LHCN-M2 (cell line): ENCODE measurements around a stretch of chr9.

- RAMPAGE, long total RNA = no peak
These were observed 2.0 kb downstream of the GAS1 start for GRCh38 chr9:86945108-86945897.

DNA sequence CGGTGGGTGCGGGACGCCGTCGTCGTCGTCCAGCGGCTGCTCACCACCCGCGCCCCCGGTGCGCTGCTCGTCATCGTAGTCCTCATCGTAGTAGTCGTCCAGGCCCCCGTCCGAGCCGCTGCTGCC, 1.5 kb downstream of the GAS1 start:
- RAMPAGE, long total RNA = no peak

DNA sequence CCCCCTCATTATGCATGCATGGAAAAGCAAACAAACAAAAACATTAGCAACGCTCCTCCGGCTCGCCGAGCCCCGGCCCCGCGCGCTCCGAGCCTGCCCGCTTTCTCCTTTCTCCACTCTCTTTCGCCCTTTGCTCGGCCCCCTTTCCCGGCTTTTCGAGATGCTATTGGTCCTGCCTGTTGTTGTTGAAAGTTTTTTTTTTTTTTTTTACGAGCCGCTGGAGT, 181 bp upstream of the GAS1 start:
- RAMPAGE, long total RNA = no peak

- RAMPAGE, long total RNA = no peak
These were observed 200.6 kb upstream of the GAS1 start for GRCh38 chr9:87147897-87148376.

DNA sequence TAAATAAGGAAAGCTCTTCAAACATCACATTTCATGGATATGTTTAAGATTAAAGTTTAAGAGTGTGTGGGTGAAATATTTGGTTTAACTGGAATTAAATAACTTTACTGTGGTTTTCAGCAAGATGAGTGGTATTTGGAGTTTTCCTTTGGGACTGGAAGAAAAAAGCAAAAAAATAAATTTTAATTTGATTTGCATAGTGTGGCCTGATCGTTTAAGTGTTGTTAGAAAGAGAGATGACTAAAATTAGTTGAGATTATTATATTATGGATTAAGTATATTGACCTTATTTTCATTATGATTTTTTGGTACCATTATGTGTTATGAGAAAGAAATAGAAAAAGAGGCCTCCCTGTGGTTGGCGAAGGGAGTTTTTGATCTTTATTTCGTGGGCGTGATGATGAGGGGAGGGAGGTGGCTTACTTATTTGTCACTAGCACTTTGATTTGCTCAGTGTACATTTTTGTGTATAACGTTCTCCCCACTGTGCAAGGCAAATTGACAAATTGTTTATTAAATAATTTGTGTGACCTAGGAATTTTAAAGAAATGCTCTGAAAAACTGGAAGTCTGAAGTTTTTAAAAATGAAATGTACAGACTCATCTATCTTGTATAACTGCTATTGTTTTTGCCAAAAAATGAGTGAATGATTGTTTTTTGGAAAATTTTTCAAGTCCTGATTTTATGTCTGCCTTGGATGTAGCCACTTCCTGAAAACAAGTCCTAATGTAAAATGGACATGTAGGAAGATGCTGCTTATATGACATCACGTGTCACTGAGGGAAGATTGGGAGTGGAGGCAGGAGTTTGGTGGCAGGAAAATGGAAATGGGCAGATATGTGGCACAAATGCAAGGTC, 2.9 kb downstream of the DAPK1 start:
- RAMPAGE, long total RNA = no peak

DNA sequence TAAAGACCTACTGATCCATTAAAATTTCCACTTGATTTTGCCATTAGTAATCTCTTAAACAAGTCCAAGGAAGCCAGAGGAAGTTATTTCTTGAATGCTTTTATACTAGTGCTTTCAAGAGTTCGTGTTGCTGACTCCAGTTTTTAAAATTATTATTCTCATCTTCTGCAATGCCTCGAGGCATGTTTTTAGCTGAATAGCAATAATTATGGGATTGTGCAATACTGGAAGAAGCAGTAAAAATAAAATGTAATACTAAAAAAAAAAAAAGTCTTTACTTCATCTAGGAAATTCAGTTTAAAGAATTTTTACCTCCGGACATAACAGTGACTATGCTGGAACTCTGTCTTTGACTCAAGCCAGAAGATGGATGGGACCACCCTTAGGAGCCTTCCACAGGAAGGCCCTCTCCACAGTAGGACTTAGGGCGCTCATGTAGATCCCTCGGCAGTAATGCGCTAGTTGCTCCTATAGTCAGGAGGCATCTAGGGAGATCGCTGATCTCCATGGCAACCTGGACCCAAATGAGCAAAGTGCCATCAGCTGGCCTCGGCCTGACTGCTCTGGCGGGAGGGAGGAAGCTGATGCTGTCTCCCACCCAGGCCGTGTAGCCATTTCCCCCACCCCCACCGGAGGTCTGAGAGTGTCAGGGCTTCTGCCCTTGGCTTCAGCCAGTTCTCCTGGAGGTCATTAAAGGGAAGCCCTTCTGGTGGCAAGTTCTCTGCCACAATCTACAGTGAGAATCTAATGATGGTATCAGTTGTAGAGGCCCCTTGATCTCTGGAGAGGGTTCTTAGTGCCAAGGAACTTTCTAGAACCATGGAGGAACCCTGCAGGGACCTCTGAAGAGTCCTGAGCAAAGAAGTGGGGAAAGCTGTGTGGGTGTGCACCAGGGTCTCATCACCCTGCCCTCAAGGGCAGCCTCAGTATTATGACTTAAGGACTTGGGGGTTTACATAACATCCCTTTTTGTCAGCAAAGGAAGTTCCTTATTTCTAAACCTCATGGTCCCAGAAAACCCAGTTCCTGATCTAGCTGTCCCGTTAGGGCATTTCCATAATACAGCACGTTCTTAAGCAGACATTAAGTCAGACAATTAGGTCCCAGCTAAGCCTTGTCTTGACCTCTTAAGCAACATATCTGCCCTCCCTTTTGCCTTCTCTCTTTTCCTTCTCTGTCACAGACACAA, 56.9 kb downstream of the DAPK1 start:
- RAMPAGE, long total RNA = no peak

GRCh38 chr9:87564684-87565322, 67.1 kb downstream of the DAPK1 start:
- RAMPAGE, long total RNA = no peak

DNA sequence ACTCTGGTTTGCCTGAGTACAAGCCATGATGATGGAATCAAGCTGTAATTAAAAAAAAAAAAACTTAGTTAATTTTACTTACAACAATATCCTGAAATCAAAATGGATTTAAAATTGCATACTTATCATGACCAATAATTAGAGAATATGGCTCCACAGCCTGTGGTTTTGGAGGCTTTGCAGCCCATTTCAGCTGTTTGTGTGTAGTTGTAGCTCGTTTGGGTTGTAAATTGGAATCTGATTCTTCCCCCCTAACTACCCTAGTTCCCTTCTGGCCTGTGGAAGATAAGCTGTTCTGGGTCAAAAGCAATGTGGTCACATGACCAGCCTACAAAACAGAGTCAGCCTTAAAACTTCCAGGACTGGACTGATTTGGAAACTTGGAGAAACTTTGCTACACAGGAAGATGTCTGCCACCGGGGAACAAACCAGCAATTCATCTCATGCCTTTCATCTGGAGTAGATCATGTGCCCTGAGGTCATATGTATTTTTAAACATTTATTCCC, 83.8 kb downstream of the DAPK1 start:
- RAMPAGE, long total RNA = no peak

DNA sequence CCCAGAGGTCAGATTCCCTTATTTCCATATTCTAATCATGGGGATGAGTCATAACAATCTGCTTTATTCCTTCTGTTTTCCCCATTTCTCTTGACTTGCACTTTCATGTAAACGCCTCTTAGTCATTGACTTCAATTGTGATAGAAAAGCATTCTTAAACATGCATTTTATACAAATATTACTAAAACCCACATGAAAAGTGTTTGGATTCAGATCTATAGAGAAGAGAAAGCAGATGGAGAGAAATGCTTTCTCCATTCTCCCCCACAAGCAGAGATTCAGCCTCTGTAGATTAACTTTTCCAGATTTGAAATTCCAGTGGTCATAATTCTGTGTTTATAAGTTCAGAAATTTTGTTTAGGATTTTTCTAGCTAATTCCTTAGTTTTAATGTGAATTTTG, 81.1 kb upstream of the CTSL start:
- RAMPAGE, long total RNA = no peak

GRCh38 chr9:88388528-88389447, 544 bp downstream of the SPIN1 start:
- RAMPAGE, long total RNA = no peak

DNA sequence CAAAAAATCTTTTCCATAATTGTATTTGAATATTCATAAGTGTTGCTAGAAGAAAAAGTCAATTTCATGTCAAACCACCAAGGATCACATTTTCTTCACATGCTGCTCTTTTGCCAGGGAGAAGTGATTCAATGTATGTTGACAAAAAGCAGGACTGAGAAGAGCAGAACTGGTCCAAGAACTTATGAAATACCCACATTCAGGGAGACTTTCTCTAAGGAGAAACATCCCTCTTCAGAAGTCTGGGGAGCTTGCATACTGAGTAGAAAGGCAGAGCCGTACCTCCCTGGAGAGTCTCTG, 6.7 kb upstream of the NXNL2 start:
- RAMPAGE, long total RNA = no peak

GRCh38 chr9:88921956-88922383, 69.3 kb upstream of the S1PR3 start:
- RAMPAGE, long total RNA = no peak

- RAMPAGE, long total RNA = no peak
These were observed 3.1 kb downstream of the S1PR3 start for GRCh38 chr9:88994302-88994925.

GRCh38 chr9:89001696-89002190, 10.5 kb downstream of the S1PR3 start:
- RAMPAGE, long total RNA = no peak

DNA sequence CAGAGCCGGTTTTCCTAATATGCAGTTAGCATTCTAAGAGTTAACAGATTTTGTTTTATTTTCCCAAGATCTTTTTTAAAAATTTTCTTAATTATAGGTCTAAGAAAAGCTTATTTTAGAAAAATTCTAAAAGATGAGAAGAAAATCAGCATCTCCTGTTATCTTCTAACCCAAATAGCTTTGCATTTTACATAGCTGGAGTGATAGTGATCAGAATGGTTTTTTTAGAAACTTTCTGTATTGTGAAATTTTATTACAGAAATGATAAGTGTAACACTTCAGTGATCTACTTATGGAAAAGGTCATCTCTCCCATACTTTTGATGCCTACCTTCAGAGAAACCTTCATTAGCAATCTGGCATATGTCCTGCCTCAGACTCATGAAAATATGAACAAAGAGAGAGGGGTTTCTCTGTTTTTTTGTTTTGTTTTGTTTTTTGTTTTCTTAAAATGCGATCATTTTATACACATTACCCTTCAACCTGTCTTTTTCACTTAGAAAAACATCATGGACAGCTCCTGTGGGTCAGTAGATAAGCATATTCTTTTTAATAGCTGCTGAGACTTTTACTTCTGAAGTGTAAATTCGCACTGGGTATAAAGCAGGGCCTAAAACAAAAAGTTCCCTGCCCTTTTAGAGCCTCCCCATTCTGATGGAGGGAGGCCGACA, 18.9 kb downstream of the SECISBP2 start:
- RAMPAGE, long total RNA = no peak

GRCh38 chr9:89386116-89386731, 67.9 kb downstream of the SECISBP2 start:
- RAMPAGE, long total RNA = no peak

DNA sequence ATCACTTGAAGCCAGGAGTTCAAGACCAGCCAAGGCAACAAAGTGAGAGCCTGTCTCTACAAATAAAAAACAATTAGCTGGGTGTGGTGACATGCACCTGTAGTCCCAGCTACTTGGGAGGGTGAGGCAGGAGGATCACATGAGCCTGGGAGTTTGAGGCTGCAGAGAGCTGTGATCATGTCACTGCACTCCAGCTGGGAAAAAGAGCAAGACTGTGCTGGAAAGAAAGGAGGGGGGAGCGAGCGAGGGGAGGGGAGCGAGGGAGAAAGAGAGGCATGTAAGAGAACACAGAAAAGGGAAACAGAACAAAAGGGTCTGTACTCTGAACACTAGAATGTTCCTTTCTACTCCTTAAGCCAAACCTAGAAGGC, 35.2 kb downstream of the SEMA4D start:
- RAMPAGE, long total RNA = no peak

DNA sequence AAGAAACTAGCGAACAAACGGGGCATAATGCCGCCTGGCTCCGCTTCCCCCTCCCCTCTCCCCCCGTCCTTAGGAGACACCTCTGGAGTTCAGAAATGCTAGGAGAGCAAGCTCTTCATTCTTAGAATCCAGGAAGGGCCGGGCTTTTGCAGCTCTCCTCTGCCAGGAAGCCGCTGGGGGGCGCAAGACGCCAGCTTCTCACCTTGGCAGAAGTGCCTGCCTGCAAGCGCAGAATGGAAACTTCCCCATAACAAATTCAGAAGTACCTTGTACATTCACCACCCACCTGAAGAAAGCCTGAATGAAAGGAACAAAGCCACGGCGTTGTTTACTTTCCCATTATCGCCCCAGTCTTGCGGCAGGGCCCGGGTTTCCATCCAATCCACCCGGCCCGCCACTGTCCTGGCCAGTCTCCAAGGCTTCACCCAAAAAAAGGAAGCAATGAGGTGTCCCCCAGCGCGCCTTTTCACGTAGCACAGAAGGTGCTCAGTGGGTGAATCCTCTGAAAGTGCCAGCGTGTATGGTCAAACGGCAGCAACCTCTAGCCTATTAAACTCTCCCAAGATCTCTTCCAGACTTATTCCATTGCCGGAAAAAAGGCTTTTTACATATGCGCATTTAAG, 1.7 kb upstream of the GADD45G start:
- RAMPAGE, long total RNA = no peak

- RAMPAGE, long total RNA = no peak
These were observed 3.5 kb downstream of the GADD45G start for GRCh38 chr9:89608206-89608723.

DNA sequence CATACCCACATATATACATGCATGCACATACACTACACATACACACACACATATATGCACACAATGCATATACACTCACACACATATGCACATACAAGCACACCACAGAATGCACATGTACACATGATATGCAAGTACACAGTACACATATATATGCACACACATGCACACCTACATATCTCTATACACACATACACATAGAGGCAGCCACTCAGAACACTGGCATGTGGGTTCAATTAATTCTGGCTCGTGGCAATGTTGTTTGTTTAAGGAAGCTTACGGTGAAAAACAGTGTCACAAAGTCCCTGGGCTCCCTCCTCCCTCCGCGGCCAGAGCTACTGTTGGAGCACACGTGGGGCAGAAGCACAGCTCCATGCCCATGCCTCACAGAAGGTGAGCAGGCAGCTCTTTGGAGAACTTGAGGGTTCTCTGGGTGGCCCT, 107.3 kb downstream of the GADD45G start:
- RAMPAGE, long total RNA = no peak